Suprapubic skin (tissue), 4 donors: ENCODE results near the genes HEXIM2 and FMNL1.

DNA sequence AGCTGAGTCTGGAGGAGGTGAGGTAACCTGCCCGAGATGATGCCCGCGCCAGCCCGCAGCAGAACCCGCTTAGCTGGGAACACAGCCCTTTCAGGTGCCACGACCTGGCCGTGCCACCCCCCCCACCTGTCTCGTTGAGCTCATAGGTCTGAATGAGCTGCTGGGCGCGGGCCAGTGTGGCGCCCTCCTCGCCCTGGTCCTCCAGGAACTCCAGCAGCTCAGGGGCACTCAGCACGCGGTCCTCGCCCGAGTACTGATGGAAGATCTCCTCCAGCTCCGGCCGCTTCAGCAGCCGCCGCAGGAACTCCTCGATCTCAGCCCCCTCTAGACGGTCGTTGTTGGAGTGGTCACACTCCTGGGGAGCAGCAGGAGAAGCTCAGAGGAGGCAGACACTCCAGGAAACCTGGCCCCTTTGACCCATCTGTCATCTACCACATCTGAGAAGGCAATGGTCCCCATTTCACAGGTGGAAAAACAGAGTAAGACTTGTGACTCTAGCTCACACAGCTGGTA, 13.6 kb downstream of the PLCD3 start:
- PRO-cap, result no peak
- RAMPAGE, long total RNA, 4 experiments, result no peak in any of the 4 experiments

GRCh38 chr17:45124463-45124978, 7.8 kb downstream of the PLCD3 start:
- PRO-cap, result no peak
- RAMPAGE, long total RNA, 4 experiments, result no peak in any of the 4 experiments

DNA sequence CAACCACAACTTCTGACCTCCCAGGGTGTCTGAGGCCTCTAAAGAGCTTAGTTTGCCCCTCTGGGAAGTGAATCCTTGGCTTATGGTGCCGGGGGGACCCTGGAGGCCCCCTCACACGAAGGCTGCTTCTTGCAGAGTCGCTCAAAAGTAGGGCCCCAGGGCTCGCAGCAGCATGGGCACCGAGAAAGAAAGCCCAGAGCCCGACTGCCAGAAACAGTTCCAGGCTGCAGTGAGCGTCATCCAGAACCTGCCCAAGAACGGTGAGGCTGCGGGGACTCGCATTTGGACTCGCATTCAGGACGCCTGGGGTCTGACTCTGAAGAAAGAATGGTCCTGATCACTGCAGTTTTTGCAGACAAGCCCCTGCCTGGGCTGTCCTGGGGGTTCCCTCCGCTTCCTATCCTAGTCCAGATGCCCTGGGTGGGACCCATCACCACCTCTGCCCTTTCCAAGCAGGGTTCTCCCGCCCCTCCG, 523 bp downstream of the ACBD4 start:
- PRO-cap, result no peak
- RAMPAGE, long total RNA, 4 experiments, result no peak in any of the 4 experiments

- PRO-cap, result bidirectional peak, plus-strand start at chr17:45161633, minus-strand start at chr17:45161501
- RAMPAGE, long total RNA, 4 experiments, result start-site peak on the minus strand in 4 of 4 experiments, at chr17:45161496-45161571 at its widest, 25 to 115 reads per replicate
Observed at GRCh38 chr17:45161326-45161760, 332 bp upstream of the HEXIM2 start.

DNA sequence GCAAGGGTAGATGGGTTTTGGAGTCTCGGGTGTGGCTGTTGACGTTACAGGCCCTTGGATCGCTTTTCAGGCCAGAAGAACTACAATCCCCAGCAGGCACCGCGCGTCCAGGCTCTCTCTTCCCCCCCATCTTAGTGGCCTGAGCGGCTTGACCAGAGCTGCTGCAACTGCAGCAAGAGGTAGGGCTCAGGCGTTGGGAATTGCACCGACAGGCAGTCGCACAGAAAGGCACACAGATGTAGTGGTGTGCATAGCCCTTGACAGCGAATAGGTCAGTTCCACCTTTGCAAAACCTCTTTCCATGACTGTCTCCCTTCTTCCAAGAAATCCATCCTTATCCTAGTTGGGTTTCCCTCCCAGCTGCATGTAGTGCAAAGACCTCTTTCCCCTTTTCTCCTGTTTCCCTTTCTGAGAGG, at the start of gene HEXIM2:
Gene HEXIM2, plus strand, starts transcription at position 115 of the 416 bp plus-strand sequence.
- PRO-cap, result unidirectional peak, plus-strand start at position 155 of the sequence
- RAMPAGE, long total RNA, 4 experiments, result start-site peak on the plus strand in 3 of 4 experiments, centred at positions 117 to 159 of the sequence, 7 to 16 reads per replicate

- PRO-cap, result bidirectional peak, plus-strand start at chr17:45221886, minus-strand start at chr17:45221770
- RAMPAGE, long total RNA, 4 experiments, result no peak in any of the 4 experiments
Observed at GRCh38 chr17:45221096-45222006, at the start of gene FMNL1. Gene FMNL1, plus strand, starts transcription at chr17:45221885.

DNA sequence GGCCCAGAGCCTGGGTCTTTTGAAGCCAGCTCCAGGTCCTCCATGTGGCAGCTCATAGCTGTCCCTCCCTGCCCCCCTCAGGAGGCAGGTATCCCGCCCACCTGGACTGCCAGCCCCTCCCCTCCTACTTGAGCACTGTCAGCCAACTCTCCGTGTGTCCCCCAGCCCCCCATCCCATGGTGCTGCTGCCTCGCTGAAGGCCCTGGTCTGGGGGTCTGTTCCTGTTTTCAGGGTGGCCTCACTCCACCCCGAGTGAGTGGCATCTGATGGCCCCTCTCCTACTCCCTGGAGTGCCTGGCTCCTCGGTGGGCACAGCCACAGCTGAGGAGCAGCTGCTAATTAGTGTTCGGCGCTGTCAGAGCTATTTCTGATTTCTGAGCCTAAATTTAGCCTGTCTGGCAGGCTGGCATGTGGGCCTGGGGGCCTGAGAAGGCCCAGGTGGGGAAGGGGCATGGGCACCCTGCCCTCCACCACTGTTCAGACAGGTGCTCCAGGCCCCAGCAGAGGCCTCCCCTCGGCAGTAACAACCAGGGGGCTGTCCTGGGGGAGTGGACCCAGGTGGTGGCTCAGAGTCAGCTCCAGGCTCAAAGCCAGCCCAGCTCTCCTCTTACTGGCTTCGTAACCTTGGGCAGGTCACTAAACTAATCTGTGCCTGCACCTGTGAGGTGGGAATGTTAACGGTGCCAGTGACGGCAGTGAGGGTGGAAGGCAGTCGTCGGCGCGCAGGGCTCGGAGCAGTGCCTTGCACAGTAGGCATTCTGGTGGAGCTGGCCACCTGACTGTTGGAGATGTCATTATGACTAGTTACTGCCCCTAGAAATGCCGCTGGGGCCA, 6.4 kb downstream of the FMNL1 start:
- PRO-cap, result no peak
- RAMPAGE, long total RNA, 4 experiments, result no peak in any of the 4 experiments

DNA sequence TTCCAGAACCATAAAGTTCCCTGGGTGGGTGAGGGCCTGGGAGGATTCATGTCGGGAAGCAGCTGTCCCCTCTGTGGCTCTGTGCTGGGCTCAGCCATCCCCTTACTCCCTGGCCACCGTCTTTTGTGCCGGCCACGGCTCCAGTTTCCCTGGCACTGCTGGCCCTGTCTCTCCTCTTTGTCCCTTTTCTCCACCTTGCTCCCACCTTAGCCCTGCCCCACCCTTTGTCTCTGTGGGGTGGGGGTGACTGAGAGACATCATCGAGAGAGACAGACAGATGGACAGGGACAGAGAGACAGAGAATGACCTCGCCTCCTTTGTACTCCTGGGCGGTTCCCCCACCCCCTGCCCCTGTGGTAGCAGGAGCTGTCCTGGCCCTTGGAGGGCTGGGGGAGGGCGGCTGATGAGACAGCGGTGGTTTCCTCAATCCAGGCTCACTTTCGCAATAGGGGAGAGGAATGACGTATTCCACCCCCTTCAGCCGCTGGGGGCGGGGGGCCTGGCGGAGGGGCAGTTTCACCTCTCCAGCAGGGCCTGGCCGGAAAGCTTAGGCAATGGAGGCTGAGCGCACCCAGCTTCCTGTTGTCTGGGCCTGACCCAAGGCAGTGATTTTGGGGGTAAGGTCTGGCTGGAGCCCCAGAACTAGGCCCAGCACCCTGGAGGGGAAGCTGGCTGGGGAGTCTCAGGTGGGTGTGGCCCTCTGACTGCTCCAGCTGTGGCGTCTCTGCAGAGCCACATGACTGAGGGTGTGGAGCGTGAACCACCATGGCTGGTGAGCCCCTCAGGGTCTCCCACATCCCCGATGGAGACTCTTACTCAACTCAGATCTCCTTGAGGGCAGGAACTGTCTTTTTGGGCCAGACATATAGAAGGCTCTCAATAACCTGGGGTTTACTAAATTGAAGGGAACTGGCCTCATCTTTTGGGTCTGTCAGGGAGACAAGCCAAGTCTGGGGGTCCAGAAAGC, 7.3 kb downstream of the FMNL1 start:
- PRO-cap, result bidirectional peak, plus-strand start at position 530 of the sequence, minus-strand start at position 289 of the sequence; unidirectional peak, plus-strand start at position 737 of the sequence
- RAMPAGE, long total RNA, 4 experiments, result no peak in any of the 4 experiments

DNA sequence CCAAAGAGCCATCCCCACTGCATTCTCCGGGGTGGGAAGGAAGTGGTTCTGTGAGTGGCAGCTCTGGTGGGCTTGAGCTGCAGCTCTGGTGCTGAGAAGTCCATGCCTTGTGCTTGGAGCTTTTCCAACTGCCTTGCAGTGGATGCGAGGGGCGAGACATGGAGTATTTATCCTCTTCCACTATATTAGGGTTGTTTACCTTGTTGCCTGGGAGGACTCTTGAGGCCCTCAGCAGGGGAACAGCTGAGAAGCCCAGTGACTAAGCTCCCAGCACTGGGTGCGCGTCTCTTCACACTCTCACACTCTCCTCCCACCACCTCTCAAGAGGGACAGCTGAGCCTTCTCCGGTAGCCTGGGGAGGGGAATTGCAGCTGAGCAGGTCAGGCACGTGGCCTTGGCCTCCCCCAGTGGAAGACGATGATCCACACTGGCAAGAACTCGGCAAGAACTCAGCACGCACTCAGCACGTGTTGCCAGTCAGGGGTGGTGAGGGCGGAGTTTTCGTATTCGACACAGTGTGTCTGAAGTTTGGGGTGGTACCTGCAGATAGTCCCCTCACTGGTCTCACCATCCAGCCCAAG, 21.1 kb upstream of the SPATA32 start:
- PRO-cap, result no peak
- RAMPAGE, long total RNA, 4 experiments, result no peak in any of the 4 experiments

DNA sequence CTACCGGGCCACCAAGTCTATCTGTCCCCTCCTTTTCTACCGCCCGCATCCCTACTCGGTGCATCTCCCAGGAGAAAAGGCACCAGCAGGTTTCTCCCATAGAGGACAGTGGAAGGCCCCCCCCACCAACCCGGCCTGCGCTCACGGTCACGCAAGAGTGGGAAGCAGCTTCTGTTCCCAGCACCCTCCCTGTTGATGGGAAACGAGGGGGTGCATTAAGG, 26.8 kb upstream of the SPATA32 start:
- PRO-cap, result no peak
- RAMPAGE, long total RNA, 4 experiments, result no peak in any of the 4 experiments

DNA sequence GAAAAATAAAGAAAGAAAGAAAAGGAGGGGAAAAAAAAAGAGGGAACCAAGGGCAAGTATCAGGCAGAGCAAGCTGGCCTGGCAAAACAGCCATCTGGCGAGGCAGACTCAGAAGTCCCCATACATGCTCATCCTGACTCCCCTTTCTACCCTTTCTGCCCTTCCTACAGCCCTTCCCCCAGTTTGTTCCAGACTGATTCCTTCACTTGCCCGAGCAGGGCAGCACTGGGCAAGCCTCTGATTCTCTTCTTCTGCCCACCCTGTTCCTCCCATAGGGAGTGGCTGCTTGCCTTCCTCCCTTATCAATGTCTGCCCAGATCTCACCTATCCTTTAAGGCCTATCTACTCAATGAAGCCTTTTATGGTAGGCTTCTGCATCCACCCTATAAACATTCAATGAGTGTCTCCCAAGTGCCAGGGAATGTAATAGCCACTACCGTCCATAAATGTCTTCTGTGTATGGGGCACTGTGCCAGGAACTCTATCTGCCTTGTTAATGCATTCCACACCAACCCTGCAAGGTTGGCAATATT, 20.2 kb downstream of the MAP3K14 start:
- PRO-cap, result no peak
- RAMPAGE, long total RNA, 4 experiments, result no peak in any of the 4 experiments

DNA sequence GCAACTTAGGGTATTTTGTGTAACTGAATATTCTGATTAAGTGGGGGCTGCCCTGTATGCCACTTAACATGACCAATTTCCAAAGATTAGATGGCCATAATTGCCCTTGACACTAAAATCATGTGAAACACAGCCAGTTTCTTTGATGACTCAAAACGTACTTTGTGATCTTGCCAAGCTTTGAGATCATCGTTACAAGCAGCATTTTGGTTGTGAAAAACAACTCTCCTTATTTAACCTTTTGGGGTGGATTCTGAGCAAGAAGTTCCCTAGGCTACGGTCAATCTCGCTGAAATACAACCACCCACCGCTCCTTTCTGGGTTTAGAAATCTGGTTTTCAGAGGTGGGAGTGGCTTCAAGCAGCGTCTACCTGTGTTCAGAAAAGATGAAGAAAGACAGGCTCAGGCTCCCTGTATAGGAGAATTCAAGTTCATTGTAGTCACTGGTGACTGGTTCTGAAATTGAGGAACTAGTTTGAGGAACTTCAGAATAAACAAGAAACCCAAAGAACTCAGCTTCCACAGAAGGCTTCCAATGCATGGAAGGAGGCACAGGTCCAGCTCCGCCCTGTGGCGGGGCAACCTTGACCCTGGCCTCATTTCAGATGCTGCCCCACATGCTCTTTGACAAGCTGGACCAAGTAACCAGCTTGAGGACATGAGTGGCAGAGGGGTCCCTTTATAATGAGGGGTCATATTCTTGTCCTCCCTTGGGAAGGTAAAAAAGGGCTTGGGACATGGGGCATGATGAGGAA, 9.3 kb downstream of the MAP3K14 start:
- PRO-cap, result no peak
- RAMPAGE, long total RNA, 4 experiments, result no peak in any of the 4 experiments

DNA sequence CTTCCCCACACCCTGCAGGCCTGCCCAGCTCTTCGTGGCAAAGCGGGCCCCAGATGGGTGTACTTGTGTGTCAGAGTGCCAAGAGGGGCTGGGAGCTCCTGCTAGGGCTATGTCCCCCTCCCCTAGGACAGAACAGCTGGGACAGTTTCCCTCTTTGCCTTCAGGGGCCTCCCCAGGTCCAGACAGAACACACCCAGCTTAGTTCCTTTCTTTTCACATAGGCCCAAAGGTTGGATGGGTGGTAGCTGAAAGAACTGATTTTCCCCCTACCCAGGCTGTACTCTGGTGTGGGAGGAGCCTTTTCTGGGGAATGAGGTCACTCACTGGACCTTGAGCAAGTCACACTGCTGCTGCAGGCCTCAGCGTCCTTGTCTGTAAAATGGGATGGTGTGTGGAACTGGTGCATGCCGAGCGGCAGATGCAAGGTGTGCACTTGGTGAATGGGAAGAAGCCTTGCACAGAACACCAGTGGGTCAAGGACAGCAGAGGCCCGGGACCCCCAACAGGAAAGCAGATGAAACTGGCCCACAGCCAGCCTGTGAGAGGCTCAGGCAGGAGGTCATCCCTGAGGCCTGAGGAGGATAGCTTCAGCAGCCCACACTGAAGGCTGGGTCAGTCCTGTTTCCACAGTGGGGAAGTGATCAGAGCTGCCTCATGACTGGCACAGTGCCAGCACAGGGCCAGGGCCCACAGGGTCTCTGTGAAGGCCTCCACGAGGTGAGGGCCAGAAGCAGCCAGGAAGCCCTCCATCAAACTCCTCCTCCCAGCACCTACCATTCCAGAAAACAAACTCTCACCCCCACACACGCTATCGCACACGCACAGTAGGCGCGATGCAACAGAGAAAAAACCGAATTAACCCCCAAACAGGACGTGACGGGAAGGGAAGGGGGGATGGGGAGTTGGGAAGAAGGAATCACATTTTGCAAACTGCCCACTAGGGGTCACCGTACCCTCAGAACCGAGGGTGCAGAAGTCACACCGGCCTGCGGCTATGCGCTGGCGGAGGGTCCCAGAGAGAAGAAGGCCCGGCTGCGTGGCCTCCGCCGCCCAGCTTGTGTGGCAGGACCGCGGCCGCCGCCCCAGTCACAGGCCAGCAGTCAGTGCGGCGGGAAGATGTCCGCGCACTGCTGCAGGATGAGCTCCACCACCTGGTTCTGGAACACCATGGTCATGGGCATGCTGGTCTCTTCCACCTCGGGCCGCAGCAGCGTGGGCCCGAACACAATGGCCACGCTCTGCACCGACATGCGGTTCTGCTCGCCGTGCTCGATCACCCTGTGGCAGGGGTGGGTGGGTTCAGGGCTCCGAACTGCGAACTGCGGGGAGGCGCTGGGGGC, 37.8 kb downstream of the ARHGAP27 start:
- PRO-cap, result no peak
- RAMPAGE, long total RNA, 4 experiments, result no peak in any of the 4 experiments

DNA sequence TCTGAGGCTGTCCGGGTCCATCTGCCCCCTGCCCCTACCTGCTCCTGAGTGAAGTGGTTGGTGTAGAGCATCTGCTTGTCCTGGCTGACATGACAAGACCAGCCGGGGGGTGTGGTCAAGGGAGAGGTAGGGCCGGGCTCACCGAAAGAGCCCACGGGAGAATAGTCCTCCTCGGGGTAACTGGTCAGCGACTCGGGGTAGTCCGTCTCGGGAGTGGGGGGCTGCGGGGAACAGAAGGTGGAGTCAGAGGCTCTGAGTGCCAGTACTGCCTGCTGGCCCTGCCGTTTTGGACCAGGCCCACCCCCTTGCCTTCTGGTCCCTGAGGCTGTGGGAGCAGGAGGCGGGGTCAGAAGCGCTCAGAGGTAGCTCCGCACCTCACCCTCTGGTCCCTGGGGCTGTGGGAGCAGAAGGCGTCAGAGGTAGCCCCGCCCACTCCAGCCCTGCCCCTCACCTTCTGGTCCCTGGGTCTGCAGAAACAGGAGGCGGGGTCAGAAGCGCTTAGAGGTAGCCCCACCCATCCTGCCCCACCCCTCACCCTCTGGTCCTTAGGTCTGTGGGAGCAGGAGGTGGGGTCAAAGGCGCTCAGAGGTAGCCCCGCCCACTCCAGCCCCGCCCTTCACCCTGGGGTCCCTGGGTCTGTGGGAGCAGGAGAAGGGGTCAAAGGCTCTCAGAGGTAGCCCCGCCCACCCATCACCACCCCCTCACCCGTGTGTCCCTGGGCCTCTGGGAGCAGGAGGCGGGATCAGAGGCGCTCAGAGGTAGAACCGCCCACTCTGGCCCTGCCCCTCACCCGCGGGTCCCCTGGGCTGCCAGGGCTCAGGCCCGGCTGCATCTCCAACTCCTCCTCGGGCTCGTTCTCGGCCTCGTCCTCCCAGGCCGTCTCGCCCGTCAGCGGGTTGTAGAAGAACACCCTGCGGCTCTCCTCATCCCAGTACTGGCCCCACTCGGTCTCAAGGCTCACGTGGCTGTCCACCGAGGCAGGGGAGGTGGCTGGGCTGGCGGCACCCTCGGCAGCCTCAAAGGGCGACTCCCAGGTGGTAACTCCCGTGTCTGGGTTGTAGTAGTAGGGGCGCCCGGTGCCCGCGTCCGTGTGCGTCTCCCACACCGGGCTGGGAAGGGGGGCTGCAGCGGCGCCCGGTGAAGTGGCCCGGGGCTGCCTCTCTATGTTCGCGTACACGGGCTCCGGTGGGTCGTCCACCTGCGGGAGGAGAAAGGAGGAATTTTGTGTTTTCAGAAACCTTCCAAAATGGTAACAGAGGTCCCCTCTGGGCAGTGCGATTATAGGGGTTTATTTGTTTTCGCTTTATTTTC, 27.3 kb downstream of the ARHGAP27 start:
- PRO-cap, result no peak
- RAMPAGE, long total RNA, 4 experiments, result no peak in any of the 4 experiments

- PRO-cap, result no peak
- RAMPAGE, long total RNA, 4 experiments, result no peak in any of the 4 experiments
Observed at GRCh38 chr17:45408570-45409428, 23.9 kb downstream of the ARHGAP27 start.

GRCh38 chr17:45413323-45413875, 19.3 kb downstream of the ARHGAP27 start:
- PRO-cap, result no peak
- RAMPAGE, long total RNA, 4 experiments, result no peak in any of the 4 experiments

DNA sequence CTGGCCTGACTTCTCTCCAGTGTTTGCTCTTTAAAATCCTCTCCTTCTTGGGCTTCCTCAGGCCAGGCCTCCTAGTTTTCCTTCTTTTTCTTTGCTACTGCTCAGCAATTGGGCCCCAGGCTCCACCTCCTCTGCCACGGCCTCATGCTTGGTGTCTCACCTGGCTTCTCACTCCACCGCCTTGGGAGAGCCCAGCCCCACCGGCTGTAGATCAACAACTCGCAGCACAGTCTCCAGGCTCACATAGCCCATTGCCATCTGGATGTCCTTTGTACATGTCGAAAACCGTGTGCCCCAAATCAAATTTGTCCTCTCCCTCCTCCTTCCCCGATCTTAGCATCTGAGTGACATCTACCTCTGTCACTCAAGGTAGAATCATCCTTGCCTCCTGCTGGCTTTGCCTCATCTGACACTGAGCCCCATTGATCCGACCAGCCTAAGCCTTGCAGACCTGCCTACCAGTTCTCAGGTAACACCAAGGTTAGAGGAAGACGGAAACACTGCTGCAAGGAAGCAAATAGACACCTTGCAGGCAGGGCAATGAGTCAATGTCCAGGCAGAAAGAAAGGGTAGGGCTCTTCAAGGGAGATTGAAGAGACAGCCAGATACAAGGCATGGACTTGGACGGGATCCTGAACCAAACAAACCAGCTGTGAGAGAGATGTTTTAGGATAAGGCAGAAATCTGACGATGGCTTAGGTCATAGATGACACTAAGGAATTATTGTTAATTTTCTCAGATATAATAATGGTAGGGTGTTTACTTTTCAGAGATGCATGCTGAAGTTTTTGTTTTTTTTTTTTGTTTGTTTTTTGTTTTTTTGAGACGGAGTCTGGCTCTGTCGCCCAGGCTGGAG, 17.2 kb downstream of the ARHGAP27 start:
- PRO-cap, result no peak
- RAMPAGE, long total RNA, 4 experiments, result no peak in any of the 4 experiments

DNA sequence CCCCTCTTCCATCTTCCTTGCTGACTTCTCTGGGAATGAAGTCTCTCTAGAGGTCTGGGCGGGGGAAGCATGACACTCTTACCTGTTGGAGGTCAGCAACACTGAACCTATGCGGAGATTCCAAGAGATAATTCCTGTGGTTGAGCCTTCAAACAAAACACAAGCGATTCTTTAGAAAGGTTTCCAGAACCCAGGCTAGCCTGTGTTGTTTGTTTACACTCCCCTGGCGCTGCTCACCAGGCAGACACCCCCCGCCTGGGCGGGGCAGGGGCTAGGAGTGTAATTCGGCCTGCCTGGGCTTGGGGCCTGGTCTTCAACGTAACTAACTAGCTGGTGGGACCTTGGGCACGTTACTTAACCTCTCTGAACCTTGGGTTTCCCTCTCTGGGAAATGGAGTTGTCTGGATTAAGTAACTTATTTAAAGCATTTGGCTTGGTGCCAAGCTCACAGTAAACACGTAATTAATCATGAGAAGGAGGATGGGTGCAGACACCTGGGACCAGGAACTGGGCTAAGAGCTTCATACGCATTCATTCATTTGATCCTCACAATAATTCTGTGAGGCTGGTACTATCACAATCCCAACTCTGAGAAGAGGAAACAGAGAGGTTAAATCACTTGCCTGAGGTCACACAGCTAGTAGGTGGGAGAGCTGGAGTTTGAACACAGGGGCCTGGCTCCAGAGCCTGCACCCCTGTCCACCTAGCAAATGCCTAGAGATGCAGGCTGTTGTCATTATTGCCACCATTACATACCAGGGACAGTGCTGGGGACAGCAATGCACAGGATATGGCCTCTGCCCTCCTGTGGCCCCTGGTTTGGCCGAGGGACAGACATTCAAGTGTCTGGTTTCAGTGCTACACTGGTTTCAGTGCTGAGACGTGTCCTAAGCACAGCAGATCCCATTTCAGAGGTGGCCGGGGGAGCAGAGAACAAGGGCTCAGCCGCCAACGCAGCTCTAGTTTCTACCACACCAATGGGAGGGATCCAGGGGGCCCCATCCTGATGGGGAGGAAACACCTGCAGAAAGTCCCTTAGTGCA, 7.7 kb upstream of the ARHGAP27 start:
- PRO-cap, result no peak
- RAMPAGE, long total RNA, 4 experiments, result no peak in any of the 4 experiments

DNA sequence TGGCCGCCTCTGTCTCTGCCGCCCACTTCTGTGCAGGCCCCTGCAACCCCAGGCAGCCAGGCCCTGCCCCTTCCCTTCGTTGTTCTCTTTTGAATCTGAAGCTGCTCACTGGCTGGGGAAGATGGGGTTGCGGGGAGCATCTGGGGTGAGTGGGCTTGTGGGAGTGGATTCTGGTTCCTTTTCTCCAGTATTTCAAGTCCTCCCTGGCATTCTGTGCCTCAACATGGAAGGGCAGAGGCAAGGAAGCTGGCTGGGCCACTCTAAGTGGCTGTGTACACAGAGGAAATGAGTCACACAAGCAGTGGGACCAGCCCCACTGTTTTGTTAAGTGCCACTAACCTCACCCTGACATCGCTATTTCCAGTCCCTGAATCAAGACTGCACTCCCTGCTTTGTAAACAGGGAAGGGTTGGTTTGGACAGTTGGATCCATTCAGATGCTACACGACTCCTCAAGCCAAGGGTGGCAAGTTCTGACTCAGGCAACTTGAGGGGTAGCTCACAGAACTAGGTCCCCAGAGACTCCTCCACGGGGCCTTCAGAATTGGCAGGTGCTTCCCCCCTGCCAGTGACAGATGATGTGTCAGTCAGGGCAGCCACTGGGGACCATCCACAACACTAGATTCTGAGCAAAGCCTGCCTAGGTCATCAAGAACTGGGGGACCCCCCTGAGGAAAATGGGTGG, 28.7 kb downstream of the PLEKHM1 start:
- PRO-cap, result no peak
- RAMPAGE, long total RNA, 4 experiments, result no peak in any of the 4 experiments

GRCh38 chr17:45584032-45585045, 93.8 kb upstream of the PLEKHM1 start:
- PRO-cap, result unidirectional peak, plus-strand start at chr17:45584310; bidirectional peak, plus-strand start at chr17:45584867, minus-strand start at chr17:45584647
- RAMPAGE, long total RNA, 4 experiments, result start-site peak on the minus strand in 2 of 4 experiments, at chr17:45584672-45584712 at its widest, 20 to 27 reads per replicate